HT1080 (cell line): ENCODE results near the genes CCDC194 and COLGALT1.

GRCh38 chr19:17177943-17178494 is 37.1 kb upstream of the USE1 start:
RAMPAGE:
- cytosol, long total RNA: no peak
- long total RNA: no peak
- nucleus, long total RNA: no peak

DNA sequence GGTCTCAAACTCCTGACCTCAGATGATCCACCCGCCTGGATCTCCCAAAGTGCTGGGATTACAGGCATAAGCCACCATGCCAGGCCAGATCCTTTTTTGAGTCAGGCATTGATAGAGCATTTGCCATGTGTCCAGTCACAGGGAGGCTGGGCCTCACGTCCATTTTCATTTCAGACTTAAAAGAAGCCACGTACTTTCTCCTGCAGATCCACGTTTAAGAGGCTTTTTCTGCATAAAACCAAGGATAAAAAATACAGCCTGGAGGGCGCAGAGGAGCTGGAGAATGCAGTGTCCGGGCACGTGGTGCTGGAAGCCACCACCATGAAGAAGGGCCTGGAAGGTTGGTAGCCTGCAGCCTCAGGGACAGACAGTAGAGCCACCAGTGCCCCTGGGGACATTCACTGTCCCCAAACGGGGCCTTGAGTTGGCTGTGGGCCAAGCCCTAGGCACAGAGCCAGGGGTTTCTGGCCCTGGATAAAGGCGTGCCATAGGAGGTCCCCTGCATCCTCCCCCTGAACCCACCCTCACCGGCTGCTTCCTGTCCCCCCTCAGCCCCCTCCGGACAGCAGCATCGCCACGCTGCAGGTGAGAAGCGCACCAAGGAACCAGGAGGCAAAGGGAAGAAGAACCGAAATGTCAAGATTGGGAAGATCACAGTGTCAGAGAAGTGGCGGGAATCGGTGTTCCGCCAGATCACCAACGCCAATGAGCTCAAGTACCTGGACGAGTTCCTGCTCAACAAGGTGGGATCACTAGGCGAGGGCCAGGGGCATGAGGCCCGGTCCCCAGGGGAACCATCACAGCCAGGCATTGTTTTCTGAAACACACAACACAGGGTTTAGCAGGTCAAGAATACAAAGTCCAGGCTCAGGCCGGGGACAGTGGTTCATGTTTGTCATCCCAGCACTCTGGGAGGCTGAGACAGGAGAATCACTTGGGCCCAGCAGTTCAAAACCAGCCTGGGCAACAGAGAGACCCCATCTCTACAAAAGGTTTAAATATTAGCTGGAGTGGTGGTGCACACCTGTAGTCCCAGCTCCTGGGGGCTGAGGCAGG is 14.7 kb upstream of the USE1 start:
RAMPAGE:
- cytosol, long total RNA: no peak
- long total RNA: no peak
- nucleus, long total RNA: no peak

DNA sequence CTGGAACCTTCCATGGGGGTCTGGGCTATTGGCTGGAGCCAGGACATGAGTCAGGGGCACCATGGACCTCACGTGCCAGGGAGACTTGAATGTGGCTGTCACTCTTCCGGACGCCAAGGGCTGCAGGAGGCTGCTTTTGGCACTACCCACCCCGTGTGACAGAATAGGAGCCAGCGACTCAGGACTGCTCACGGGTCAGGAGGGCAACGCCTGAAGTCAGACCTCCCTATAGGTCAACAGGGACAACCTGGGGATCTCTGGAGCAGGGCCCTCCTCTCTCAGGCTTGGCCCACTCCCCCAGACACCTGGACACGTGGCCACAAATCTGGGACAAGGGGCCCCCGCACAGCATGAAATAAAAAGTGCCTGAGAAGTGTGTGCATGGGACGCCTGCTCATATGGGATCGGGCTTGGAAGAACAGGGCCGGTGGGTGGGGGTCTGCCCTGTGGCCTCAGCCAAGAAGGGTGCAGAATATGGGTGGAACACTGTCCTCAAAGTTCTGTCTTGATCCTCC is 2.2 kb upstream of the USE1 start:
RAMPAGE:
- cytosol, long total RNA: no peak
- long total RNA: no peak
- nucleus, long total RNA: no peak

DNA sequence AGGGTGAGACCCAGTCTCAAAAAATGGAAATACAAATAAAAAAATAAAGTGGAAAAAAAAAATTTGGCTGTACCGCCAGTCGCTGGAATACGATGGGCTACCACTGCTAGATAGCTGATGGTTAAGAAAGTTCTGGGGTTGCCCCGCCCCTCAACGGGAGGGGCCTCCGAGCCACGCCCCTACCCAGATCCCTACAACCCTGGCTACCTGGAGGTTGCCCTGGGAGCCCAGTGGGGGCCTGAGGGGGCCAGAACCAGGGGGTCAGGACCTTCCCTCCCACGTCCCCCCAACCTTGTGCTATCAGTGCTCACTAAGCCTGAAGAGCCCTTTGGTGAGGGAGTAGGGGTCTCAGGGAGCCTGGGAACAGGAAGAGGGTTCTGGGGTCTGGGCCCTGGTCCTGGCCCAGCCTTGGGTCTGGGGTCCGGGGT is 8.8 kb downstream of the OCEL1 start:
RAMPAGE:
- cytosol, long total RNA: no peak
- long total RNA: no peak
- nucleus, long total RNA: no peak

GRCh38 chr19:17311809-17312334 is 2.5 kb downstream of the DDA1 start:
RAMPAGE:
- cytosol, long total RNA: no peak
- long total RNA: no peak
- nucleus, long total RNA: no peak

DNA sequence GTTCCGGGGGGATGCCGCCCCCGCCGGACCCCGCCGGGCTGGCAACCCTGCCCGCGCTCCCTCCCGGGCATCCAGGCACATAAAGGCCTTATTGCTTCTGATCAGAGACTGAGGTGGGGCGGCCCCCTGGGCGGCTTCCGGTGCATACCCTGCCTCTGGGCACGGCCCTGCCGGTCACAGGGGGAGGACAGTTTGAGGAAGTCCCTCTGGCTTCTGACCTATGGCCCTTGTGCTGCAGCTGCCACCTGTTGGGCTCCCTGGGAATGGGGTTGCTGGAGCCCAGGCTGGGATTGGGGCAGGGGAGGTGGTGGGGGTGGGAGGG is 10.8 kb downstream of the ANO8 start:
RAMPAGE:
- cytosol, long total RNA: no peak
- long total RNA: no peak
- nucleus, long total RNA: no peak

DNA sequence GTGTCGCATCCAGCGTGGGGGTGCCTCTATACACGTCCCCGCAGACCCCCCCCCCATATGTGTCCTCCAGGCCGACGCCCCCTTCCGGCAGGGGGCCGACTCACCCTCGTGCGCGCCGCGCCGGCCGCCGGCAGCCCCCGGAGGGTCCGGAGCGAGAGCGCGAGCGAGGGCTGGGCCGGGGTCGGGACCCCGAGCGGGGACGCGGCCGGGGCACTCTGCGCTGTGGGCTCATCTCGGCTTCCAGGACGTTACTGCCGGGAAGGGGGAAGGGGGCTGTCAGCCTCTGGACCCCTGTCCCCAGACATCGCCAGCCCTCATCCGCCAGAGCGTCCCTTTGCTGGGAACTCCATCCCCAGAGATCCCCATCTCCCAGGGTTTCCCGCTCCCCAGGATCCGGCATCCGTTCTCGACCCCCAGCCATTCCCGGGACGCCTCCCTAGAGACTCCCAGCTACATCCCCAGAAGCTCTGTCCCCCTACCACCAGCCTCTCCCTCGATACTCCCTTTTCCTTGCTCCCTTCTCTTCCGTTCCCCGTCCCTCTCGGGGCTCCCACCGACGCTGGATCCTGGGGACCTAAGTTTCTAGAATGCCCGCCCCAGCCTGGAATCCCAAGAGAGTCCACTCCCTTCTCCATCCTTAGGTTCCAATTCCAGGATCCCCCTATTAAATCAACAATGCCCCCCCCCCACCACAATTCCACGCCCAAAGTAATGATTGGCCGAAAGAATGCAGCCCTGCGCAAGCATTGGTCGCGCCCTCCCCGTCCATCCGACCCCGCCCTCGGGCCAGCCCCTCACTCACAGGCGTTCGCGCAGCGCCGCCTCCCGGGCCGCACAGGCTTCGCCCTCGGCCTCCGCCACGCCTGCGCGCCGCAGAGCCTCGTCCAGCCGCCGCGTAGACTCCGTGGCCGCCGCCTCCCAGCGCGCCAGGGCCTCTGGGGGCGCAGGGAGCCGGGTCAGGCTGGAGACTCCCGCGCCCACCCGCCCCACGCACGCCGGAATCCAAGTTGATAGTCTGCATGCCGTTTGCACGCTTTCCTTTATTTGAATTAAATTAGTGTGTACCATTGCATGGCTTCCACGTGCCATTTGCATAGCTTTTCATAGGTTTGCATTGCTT is 3.2 kb downstream of the CCDC194 start:
RAMPAGE:
- cytosol, long total RNA: no peak
- long total RNA: no peak
- nucleus, long total RNA: no peak

DNA sequence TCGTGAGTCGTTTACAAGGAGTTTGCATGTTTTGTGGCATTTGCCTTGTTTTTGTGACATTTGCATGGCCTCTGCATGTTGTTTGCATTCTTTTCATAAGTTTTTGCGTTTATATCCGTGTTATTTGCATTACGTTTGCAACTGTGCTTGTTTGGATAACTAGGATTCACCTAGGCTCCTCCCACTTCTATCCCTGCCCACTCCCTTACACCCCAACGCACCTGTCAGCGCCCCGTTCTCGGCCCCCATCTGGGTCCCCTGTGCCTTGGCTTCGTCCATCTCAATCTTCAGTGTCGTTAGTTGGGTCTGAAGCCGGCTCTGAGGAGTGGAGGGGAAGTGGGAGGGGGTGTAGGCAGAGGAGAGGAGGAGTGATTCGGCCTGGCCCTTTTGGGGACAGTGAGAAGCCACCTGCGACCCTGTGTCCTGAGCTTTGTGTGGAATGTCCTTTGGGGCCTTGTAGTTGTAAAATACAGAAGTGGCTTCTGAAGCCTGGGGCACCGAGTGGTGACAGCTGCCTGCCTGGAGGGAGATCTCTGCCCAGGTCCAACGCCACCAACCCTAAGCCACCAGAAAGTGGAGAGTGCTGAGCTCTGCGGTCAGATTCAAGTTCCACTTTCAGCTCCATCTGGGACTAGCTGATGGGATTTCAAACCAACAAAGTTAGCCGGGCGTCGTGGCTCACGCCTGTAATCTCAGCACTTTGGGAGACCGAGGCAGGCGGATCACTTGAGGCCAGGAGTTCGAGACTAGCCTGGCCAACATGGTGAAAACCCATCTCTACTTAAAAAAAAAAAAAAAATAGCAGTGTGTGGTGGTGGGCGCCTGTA is 2.3 kb downstream of the CCDC194 start:
RAMPAGE:
- cytosol, long total RNA: no peak
- long total RNA: no peak
- nucleus, long total RNA: no peak

DNA sequence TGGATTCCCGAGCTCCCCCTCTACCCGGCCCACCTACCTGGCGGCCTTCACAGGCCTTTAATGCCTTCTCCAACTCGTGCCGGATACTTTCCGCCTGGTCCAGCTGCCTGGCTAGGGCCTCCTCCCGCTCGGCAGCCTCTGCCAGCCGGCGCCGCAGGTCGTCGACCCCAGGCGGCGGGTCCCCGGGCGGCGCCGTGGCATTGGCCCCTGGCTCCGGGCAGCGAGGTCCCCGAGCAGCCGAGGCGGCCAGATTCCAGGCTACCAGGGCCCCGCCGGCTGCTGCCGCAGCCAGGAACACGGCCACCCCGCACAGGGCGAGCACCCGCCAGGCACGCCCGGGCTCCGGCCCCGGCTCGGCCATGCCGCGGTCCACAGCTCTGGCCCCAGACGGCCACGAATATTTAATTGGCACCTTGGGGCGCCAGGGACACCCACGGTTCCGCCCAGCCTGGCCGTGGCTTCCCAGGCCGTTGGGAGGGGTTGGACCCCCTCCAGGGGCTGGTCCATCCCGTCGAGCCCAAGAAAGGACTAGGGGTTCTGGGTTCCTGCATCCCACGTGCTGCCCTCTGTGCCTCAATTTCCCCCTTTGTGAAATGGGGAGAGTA is at the start of gene CCDC194:
Gene CCDC194 (minus strand): TSS at position 399 of the 605 bp plus-strand sequence.
RAMPAGE:
- cytosol, long total RNA: no peak
- long total RNA: no peak
- nucleus, long total RNA: no peak

DNA sequence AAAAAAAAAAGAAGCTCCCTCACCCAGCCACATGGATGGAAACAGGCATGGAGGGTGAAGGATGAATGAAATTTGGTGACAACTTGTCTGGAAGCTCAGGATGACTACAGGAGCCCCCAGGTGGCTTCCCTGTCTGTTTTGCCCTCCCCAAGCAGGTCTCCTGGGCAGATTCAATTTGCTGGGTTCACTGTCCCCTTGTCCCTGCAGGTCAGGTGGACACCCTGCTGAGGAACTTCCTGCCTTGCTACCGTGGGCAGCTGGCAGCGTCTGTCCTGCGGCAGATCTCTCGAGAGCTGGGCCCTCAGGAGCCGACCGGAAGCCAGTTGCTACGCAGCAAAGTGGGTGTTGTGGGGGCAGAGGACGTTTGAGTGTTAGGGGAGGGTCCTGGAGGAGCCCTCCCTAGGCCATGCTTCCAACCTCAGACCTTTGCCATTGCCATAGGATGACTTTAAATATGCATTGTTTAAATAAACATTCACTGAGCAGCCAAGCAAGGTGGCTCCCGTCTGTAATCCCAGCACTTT is 3.5 kb downstream of the NIBAN3 start:
RAMPAGE:
- cytosol, long total RNA: no peak
- long total RNA: no peak
- nucleus, long total RNA: no peak

RAMPAGE:
- cytosol, long total RNA: no peak
- long total RNA: no peak
- nucleus, long total RNA: no peak
These were observed 12.4 kb downstream of the NIBAN3 start for GRCh38 chr19:17539077-17540282.

DNA sequence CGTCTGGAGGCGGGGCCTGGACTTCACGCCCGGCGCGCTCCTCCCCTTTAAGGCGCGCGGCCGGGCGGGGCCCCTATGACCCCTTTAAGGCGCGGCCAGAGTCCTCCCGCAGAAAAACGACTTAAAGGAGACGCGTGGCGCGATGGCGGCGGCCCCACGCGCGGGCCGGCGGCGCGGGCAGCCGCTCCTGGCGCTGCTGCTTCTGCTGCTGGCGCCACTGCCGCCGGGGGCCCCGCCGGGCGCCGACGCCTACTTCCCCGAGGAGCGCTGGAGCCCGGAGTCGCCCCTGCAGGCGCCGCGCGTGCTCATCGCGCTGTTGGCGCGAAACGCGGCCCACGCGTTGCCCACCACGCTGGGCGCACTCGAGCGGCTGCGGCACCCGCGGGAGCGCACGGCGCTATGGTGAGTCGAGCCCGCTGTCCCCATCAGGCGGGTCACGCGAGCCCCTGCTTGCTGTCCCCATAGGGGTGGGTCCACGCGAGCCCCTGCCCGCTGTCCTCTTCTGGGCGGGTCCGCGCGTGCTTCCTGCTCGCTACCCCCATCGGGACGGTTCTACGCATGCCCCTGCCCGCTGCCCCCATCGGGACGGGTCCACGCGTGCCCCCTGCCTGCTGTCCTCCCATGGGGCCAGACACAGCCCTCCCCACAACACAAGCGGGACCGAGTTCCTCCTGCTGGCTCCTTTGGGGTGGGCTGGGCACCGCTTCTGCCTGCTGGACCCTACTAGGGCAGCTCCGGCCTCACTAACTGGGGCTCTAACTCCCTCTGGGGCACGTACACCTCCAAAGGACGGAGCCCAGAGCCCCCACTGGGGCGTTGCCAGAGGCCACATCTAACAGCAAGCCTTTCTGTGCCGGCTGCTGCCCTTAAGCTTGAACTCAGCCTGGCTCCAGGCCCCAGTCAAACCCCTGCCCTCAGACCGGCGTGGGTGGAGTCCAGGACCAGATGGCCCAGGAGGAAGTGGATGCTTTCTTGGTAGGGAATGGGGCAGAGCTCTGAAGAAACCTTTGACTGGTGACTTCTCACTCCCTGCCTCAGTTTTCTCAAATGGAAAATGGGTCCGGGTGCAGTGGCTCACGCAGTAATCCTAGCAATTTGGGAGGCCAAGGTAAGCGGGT is at the start of gene COLGALT1:
Gene COLGALT1 (plus strand): TSS at position 78 of the 1,118 bp plus-strand sequence.
RAMPAGE:
- cytosol, long total RNA: no peak
- long total RNA: no peak
- nucleus, long total RNA: no peak

RAMPAGE:
- cytosol, long total RNA: no peak
- long total RNA: no peak
- nucleus, long total RNA: no peak
These were observed 12.1 kb upstream of the FCHO1 start for GRCh38 chr19:17738948-17739732.

DNA sequence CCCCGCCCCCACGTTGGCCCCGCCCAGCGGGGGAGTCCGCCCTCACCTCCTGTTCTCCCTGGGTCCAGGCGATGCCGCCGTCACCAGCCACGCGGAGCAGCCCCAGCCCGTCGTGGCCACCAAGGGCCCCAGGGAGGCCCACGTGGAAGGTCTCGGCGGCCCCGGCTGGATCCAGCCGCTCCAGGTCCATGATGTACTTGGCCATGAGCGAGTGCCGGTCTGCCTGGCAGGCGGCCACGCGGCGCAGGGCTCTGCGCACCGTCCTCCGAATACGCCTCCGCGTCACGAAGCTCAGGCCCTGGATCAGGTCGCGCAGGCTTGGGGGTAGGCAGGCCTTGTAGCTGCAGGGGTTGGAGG is 5.5 kb downstream of the JAK3 start:
RAMPAGE:
- cytosol, long total RNA: no peak
- long total RNA: no peak
- nucleus, long total RNA: no peak

DNA sequence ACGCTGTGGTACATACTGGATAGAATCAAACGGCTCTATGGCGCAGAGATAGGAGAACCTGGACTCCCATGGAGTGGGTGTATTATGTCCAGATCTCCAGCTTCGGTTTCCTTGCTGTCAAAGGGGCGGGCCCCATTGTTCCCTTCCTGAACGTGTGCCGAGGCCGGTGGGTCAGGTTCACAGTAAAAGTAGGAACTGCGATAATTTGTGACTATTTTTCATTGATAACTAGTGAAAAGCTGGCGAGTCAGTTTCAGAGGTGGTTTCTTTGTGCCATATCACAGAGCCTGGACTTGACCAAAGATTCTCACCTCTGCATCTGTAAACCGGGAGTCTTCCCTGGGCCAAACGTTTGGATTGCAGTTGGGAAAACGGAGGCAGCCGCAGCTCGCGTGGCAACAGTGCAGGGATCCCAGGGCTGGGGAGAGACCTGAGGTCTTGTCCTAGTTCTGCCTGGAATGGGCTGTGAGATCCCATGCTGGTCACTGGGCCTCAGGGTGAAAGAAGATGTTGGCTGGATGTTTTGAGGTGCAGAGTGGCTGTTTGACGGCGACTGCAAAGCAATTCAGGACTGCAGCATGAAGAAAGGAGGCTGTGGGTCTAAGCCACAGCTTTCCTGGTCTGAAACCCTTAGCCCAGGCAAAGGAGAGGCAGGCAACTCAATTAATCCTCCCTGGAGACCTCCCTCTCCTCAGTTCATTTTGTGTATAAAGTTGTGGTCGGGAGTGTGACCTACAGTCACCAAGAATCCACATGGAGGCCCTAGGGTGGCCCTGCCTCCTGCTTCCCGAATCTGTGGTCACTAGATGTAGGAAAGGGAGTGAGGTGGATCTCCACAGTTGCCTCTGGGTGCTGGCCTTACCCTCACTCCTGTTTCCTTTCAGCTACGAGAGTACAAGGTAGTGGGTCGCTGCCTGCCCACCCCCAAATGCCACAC is 967 bp downstream of the RPL18A start:
RAMPAGE:
- cytosol, long total RNA: no peak
- long total RNA: no peak
- nucleus, long total RNA: no peak

DNA sequence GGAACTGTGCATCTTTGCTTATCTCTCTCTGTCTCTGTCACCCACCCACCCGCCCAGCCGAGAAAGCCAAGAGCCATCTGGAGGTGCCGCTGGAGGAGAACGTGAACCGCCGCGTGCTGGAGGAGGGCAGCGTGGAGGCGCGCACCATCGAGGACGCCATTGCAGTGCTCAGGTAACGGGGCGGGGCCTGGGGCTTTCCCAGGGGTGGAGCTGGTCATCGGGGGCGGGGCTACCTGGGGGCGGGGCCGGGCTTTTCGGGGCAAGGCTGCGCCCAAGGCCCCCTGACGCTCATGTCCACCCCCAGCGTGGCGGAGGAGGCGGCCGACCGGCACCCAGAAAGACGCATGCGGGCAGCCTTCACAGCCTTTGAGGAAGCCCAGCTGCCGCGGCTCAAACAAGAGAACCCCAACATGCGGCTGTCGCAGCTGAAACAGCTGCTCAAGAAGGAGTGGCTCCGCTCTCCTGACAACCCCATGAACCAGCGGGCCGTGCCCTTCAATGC is 10.4 kb downstream of the CCDC124 start:
RAMPAGE:
- cytosol, long total RNA: no peak
- long total RNA: no peak
- nucleus, long total RNA: no peak

RAMPAGE:
- cytosol, long total RNA: no peak
- long total RNA: no peak
- nucleus, long total RNA: no peak
These were observed 16.6 kb upstream of the KCNN1 start for GRCh38 chr19:17950038-17951057.

GRCh38 chr19:17967209-17967602 is 299 bp downstream of the KCNN1 start:
RAMPAGE:
- cytosol, long total RNA: no peak
- long total RNA: no peak
- nucleus, long total RNA: no peak

GRCh38 chr19:18020038-18020763 is 12.2 kb downstream of the ARRDC2 start:
RAMPAGE:
- cytosol, long total RNA: no peak
- long total RNA: no peak
- nucleus, long total RNA: no peak

GRCh38 chr19:18108956-18109331 is 11.4 kb downstream of the MAST3 start:
RAMPAGE:
- cytosol, long total RNA: no peak
- long total RNA: no peak
- nucleus, long total RNA: no peak